Hair follicular keratinocyte (primary cell): ENCODE results near the genes CT47C1, UBE2A, TMEM255A, CT47A4 and CT47A1.

GRCh38 chrX:118496769-118497199 is 1.2 kb downstream of the DOCK11 start:
- RAMPAGE, long total RNA: no peak

DNA sequence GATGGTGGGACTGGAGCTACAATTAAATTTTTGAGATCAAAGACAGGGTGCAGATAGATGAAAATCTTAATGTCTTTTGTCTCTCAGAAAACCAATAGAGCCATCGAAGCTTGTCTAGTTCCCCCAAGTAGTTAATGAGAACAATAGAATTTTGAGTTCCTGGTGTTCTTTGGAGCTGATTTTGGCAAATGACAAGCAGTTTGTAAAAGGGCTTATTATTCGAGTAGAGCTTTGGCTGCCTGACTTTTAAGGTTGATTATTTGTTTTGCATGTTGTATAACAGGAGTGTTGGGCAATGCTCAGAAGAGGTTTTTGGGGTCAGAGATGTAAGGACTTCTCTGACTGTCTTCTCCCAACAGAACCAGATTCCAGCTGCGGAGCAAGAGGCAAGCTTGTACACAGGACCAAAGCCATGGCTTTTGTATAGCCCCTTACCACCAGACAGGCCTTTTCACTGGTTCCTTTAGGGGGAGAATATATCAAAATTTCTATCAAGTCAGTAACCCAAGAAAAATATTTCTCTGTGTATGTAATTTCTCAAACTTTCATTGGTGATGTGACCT is 30.0 kb downstream of the ZCCHC12 start:
- RAMPAGE, long total RNA: no peak

DNA sequence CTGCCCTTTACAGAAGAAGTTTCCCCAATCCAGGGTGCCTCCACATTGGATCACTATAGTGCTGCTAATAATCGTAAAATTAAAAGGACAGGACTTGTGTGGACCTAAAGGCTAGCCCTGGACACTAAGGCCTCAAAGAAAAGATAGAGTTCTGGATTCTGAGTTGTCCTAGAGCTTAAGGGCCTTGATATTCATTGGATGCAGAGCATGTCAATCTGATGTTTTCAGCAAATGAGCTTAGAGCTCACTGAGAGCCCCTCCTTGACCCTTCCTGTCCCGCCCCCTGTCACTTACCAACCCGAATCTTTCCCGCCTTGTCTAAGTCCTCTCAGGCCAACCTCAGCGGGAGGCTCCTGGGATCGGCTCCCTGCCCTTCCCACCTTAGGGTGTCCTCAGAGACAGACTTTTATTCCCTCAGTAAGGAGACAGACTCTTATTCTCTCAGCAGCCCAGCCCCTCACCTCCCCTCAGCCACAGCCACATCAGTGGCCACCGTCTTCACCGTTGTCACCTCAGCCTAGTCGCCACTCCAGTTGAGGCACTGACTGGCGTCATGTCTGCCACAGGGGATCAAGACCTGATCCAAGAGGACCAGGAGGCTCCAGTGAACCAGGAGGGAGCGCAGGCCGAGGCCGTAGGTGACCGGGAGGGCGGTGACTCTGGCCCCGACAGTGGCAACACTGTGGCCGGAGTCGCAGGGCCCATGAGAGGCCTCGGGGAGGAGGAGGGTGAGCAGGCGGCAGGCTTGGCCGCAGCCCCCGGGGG is at the start of gene CT47C1:
CT47C1 (plus strand) TSS at position 321 of the 765 bp plus-strand sequence.
- RAMPAGE, long total RNA: no peak

GRCh38 chrX:119234942-119235787 is 920 bp upstream of the PGRMC1 start:
- RAMPAGE, long total RNA: no peak

GRCh38 chrX:119501626-119502248 is 33.5 kb downstream of the SLC25A5 start:
- RAMPAGE, long total RNA: no peak

- RAMPAGE, long total RNA: start-site peak on the plus strand at chrX:119574535-119574575, 120 and 41 reads in 2 replicates
Observed at GRCh38 chrX:119574273-119575461, at the start of gene UBE2A. UBE2A (plus strand) TSS chrX:119574563.

- RAMPAGE, long total RNA: no peak
Observed at GRCh38 chrX:119605215-119606277, 31.2 kb downstream of the UBE2A start.

DNA sequence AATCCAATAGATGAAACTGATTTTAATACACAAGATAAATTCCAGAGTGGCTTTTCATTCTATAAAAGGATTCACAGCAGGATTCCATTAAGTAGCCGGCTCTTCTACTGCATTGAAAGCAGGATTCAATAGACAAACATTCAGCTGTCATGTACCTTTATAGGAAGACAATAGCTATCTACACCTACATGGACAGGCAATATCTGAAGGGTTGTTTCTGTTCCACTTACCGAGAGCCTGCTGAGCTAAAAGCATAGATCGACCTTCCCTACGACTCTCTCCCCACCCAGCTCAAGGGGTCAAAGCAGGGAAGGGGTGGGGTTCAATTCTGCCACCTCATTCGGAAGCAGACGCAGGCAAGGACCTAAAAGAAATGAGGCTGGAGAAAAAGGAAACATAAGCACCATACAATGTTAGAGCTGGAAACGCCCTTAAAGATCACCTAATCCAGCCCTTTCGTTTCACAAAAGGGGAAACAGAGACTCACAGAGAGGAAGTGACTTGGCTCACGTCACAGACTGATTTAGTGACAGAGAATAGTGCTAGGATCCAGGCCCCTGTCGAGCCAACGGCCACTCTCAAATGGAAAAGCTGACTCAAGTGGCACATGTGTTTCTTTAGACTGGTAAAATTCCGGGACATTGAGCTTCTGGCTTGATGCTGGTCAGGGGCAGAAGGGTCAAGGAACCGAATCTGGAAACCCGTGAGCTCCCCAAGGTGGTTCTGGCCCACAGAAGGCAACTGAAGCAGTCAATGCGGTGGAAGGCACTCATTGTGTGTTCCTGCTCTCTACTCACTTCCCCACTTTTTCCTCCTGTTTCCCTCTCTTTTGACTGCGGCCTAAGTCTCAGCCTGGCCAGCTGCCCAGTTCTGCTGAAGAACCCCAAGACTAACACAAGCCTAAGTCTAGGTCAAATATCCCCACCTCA is 7.6 kb downstream of the SEPTIN6 start:
- RAMPAGE, long total RNA: no peak

GRCh38 chrX:119784968-119785952 is 6.2 kb downstream of the RPL39 start:
- RAMPAGE, long total RNA: no peak

GRCh38 chrX:119821679-119822281 is 30.4 kb upstream of the RPL39 start:
- RAMPAGE, long total RNA: no peak

GRCh38 chrX:119845497-119845886 is 7.3 kb downstream of the UPF3B start:
- RAMPAGE, long total RNA: no peak

DNA sequence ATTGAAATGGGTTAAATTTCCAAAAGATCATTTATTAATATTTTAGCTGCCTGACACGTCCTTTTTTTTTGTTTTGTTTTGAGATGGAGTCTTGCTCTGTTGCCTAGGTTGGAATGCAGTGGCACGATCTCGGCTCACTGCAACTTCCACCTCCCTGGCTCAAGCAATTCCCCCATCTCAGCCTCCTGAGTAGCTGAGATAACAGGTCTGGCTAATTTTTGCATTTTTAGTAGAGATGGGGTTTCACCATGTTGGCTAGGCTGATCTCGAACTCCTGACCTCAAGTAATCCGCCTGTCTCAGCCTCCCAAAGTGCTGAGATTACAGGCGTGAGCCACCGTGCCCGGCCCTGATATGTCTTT is 18.1 kb downstream of the NKAP start:
- RAMPAGE, long total RNA: no peak

GRCh38 chrX:120035683-120036540 is 41.6 kb downstream of the RHOXF2B start:
- RAMPAGE, long total RNA: no peak

DNA sequence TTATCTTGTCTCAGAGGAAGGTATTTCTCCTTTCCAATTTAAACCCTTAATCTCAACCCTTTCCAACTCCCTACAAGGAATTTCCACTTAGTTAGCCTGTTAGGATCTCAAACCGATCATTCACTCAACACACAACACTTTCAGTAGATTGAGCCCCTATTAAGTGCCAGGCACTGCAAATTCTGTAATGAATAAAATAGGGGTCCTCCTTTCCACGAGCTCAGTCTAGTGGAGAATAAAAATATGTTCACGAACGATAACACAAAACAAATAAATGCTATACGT is 6.5 kb upstream of the ZBTB33 start:
- RAMPAGE, long total RNA: no peak

- RAMPAGE, long total RNA: no peak
Observed at GRCh38 chrX:120310980-120311803, at the start of gene TMEM255A. TMEM255A (minus strand) TSS chrX:120311461.

DNA sequence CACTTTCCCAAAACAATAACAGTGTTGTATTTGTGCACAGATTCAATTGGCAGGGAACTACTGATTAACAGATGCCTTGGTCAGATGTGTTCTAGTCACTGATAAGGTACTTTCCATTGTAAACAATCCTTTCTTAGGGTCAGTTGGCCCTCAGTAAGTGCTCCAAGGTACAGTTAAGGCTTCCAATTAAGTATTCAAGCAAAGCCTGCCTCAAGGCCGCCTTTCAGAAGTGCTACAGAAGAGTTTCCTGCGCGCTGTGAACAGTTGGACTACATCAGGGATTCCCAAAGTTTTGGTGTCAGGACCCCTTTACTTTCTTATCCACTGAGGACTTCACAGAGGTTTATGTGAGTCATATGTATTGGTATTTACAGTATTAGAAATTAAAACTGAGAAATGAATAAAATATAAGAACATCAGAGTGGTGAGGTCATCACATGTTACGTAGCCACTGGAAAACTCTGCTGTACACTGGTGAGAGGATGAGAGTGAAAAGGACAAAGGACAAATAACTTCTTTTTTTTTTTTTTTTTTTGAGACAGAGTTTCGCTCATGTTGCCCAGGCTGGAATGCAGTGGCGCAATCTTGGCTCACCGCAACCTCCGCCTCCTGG is 2.7 kb downstream of the LAMP2 start:
- RAMPAGE, long total RNA: no peak

DNA sequence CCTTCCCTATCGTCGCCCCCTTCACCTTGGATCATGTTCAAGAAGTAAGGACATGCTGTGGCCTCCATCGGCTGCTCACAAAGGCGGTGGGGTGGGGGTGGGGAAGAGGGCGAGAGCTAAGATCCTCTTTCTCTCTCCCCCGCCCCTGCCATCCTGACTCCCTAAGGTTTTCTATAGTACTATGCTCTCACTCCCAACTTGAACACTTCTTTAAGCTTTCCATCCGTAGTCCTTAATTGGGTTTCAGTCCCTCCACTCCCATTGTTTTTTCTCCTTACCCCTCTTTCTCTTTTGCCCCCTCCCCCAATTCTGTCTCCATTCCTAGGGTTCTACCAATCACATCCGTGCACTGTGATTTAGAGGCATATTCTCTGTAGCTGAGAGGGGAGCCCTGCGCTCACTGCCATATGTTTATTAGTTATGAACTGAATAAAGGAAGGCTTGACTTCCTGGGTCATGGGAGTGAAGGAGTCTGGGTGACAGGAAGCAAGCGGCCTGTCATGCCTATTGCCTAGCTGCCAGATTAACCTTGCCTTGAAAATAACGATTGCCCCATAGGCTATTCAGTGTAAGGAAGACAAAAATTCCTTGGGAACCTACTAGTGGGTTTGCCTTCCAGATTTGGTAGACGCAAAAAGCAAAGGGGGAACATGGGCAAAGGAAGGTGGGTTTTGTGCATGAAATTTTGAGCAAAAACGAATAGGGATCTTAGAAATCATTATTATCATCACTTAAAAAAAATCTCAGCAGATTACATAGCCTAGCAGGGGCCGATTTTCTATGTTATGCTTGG is 499 bp downstream of the MCTS1 start:
- RAMPAGE, long total RNA: no peak

DNA sequence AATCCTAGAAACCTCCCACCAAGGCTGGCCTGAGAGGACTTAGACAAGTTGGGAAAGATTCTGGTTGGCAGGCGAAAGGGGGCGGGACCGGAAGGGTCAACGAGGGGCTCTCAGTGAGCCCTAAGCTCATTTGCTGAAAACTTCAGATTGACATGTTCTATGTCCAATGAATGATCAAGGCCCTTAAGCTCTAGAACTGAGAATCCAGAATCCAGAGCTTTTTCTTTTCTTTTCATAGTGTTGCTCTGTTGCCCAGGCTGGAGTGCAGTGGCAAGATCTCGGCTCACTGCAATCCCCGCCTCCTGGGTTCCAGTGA is at the start of gene CT47A4:
CT47A4 (minus strand) TSS at position 69 of the 316 bp plus-strand sequence.
- RAMPAGE, long total RNA: no peak

DNA sequence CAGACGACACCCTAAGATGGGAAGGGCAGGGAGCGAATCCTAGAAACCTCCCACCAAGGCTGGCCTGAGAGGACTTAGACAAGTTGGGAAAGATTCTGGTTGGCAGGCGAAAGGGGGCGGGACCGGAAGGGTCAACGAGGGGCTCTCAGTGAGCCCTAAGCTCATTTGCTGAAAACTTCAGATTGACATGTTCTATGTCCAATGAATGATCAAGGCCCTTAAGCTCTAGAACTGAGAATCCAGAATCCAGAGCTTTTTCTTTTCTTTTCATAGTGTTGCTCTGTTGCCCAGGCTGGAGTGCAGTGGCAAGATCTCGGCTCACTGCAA is at the start of gene CT47A1:
CT47A1 (minus strand) TSS at position 76 of the 327 bp plus-strand sequence.
- RAMPAGE, long total RNA: no peak

DNA sequence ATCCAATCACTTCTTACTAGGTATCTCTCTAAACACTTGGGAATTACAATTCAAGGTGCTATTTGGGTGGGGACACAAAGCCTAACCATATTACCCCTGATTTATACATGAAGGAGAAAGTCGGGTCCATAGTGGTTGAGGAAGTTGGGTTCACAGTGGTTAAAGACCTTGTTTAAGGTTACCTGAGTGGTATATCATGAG is 329.6 kb downstream of the GLUD2 start:
- RAMPAGE, long total RNA: no peak